ENCODE measurements around a stretch of chr7.

DNA sequence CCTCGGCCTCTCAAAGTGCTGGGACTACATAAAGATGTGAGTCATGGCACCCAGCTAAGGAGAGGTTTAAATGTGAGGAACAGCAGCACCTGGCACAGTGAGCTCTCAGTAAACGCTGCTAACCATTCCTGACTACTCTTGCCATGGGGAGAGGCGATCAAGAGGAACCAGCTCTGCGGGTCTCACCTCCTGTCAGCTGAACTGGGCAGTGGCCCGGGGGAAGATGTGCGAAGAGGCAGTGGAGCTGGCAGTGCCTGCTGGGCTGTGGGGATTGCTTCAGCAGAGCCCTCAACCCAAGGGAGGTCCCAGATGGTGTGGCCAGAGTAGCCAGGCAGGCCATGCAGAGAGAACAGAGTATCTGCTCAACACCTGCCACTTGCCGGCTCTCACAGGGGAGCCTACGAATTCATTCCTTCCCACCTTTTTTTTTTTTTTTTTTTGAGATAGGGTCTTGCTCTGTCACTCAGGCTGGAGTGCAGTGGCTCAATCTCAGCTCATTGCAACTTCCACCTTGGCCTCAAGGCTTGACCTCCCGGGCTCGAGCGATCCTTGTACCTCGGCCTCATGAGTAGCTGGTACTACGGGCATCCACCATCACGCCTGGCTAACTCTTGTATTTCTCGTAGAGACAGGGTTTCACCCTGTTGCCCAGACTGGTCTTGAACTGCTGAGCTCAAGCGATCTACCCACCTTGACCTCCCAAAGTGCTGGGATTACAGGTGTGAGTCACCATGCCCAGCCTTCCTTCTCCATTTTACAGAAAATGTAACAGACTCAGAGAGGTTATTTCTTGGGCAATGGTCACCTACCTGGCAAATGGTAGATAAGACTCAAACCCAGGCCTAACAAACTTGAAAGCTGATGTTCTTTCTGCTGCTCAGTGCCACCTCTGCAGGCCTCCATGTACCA is 6.8 kb downstream of the POLM start:
- PRO-cap: no peak

GRCh38 chr7:44076884-44077116 is 5.5 kb downstream of the POLM start:
- PRO-cap: no peak

- PRO-cap: no peak
These were observed 4.6 kb downstream of the POLM start for GRCh38 chr7:44077614-44078147.

DNA sequence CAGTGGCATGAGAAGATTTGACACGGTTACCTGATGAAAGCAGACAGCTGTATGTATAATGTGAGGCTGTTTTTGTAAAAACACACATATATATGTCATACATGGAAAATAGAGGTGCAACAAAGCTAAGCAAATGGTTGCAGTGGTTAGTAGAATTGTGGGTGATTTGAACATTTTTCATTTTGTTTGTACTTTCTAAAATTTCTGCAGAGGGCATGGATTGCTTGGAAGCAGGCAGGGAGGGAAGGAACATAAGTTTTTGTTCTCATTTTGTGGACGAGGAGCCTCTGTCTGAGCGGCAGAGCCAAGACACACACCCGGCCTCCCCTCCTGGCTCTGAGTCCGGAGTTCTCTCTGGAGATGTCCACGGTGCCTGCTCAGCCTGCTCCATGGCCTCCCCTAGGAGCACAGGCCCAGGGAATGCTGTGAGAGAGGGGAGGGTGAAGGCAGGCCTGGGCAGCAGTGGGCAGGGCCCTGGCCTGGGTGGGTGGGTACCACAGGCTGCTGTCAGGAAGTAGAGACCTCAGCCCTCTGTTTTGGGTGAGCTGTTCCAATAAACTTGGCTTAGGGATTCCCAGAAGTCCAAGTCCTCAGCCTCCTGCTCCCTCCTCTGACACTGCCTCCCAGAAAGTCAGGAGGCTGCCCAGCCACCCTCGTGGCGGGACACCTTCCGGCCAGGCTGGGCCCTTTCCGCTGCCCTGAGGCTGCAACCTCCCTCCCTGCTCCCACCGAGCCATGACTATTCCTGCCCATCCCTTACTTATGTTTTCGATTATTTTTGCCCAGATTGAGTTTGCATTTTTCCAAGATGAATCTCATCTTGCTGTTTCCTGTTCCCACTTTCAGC is 5.5 kb upstream of the POLM start:
- PRO-cap: unidirectional peak, plus-strand start at position 339 of the sequence; bidirectional peak, plus-strand start at position 577 of the sequence, minus-strand start at position 422 of the sequence

- PRO-cap: no peak
These were observed 7.9 kb upstream of the POLM start for GRCh38 chr7:44090200-44090604.

DNA sequence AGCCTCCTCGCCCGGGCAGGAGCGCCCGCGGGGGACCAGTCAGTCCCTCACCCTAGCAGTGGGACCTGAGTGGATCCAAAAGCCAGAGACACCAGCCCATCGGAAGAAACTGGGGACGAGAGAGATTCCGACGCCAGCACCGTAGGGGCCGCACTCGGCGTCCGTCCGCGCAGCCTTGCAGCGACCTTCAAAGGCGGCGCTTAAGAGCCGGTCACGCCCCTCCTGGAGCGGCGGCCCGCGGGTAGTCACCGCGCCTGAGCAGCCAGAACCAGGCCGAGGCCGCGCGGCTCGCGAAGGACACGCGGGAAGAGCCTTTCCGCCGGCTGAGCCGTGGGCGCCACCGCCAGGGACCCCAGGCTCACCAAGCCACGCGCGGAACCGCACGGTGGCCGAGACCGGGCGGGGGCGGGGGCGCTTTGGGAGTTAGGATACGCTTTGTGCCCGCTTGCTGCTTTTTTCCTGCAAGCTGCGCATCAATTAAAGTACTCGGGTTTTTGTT is 15.7 kb downstream of the CAMK2B start:
- PRO-cap: unidirectional peak, plus-strand start at position 271 of the sequence

DNA sequence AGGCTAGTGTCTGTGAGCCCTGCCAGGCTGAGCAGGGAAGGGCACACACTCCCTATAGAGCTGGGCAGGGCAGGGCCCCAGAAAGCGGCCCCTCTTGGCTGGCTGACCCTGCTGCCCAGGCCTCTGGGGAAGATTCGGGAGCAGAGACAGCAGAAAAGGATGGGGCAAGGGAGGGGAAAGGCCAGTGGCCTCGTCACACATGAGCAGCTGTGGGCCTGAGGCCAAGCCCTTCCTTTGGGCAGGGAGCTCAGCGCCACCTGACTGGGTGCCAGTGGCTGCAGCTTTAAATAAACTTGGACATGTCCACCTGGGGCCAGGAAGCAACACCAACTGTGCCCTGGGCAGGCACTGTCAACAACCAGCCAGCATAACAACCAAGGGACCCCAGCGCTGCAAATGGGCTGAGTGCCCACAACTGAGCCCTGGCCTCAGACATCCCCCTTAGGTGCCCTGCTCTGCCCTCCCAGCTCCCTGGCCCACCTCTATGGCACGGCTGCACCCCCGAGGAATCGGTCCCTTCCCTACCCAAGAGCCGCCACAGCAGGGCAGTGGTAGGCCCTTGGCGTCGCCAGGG is 2.7 kb downstream of the CAMK2B start:
- PRO-cap: no peak

- PRO-cap: no peak
These were observed 73.2 kb upstream of the CAMK2B start for GRCh38 chr7:44398326-44399209.

DNA sequence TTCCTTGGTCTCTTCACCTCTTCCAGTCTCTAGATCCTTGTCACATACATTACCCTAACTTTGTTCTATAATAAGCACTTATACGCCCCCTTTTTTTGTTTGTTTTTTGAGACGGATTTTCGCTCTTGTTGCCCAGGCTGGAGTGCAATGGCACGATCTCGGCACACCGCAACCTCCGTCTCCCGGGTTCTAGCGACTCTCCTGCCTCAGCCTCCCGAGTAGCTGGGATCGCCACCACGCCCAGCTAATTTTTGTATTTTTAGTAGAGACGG is 867 bp upstream of the OGDH start:
- PRO-cap: no peak

- PRO-cap: no peak
These were observed 54.6 kb upstream of the ZMIZ2 start for GRCh38 chr7:44693739-44694737.

- PRO-cap: no peak
These were observed 17.8 kb downstream of the ZMIZ2 start for GRCh38 chr7:44766307-44766947.

DNA sequence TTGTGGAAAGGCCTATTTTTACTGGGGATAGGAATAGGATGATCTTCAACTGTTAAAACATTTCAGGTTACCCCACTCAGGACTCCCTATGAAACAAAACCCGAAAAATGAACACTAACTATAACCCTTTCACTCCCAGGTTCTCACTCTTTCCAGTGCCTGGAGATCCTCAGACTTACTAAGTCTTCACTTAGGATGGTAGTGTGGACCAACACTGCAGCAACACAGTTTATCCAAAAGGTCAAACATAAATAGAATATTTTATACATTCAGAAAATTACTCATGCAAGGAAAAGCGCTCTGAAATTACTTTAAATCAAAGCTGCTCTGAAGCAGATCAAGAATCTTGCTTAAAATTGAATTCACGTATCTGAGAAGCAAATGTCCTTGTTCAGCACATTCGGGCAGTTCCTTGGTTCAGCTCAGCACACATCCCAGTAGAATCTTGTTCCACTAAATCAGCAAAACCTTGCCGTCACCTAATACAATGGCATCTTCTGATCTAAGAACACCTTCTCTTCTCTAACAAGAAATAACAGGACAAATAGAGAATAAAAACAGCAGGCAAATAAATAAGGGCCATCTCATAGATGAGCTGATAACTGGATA is 18.1 kb downstream of the H2AZ2 start:
- PRO-cap: no peak

GRCh38 chr7:44914999-44915608 is 29.8 kb upstream of the PURB start:
- PRO-cap: no peak

DNA sequence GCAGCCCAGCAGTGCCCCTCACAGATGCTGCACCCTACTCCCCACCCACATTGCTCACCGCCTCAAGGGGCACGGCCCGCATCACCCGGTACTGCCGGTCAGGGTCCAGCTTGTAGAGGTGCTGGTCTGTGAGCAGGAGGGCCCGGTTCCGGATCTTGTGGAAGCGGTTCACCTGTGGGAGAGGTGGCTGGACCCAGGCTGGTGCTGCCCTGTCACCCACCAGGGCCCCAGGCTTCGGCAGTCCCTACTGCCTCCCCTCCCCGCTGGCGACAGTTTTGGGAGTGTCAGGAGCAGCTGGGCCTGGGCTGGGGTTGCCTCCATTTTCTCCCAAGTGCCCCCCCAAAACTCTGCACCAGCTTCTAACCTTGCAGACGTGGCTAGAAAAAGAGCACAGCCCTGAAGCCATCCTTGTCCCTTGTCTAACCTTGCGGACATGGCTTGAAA is 14.8 kb downstream of the MYO1G start:
- PRO-cap: no peak

GRCh38 chr7:44977317-44977887 is 1.4 kb downstream of the MYO1G start:
- PRO-cap: unidirectional peak, plus-strand start at chr7:44977565

GRCh38 chr7:44980356-44980595 is 1.5 kb upstream of the MYO1G start:
- PRO-cap: no peak

- PRO-cap: no peak
These were observed 2.8 kb upstream of the MYO1G start for GRCh38 chr7:44981504-44982167.

- PRO-cap: no peak
These were observed 6.4 kb upstream of the MYO1G start for GRCh38 chr7:44984943-44985939.

- PRO-cap: no peak
These were observed 36.0 kb downstream of the CCM2 start for GRCh38 chr7:45035930-45036468.

- PRO-cap: no peak
These were observed 42.7 kb downstream of the CCM2 start for GRCh38 chr7:45042654-45043104.

Measured in bile duct (tissue), 1 donor.